Transverse colon (tissue), 4 donors: ENCODE data around the genes MBOAT2 and YWHAQ.

- PRO-cap: no peak
- RAMPAGE, long total RNA, 4 experiments: no peak in any of the 4 experiments
These were observed 204.2 kb upstream of the ID2 start for GRCh38 chr2:8477279-8478450.

GRCh38 chr2:8487639-8488900, 193.8 kb upstream of the ID2 start:
- PRO-cap: unidirectional peak, minus-strand start at chr2:8488272
- RAMPAGE, long total RNA, 4 experiments: no peak in any of the 4 experiments

DNA sequence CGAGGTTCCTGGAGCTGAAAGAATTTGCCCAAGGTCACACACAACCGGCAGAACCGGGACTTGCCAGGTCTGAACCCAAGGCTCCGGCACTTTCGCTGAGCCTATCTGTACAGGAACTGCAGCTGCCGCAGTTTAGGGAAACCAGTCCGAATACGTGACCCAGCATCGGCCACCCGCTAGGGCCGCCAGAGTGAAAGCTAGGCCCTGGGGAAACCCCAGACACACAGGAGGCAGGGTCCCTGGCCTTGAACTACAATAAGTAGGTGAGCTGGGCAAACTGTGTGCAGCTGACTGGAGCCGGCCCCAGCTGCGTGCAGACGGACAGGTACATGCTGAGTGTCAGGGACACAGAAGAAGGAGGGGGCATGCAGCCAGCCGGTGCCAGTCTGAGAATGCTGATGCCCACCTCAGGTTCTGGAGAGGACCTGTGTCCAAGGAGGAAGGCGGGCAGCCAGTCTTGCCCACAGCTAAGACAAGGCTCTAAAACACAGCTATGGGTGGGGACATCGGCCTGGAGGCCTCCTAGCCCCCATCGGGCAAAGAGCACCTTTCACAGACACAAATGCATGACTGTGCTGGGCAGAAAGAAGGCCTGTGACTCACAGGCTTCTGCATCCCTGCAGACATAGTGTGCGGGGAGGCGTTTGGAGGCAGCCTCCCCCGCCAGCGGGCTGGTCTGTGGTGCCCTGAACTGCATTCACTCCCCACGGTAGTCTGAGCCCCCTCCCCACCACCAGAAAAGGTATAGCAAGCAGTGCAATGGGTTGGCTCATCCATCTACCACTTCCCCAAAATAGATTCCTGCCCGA, 107.4 kb upstream of the ID2 start:
- PRO-cap: no peak
- RAMPAGE, long total RNA, 4 experiments: no peak in any of the 4 experiments

- PRO-cap: no peak
- RAMPAGE, long total RNA, 4 experiments: no peak in any of the 4 experiments
These were observed 56.3 kb upstream of the ID2 start for GRCh38 chr2:8625540-8626038.

DNA sequence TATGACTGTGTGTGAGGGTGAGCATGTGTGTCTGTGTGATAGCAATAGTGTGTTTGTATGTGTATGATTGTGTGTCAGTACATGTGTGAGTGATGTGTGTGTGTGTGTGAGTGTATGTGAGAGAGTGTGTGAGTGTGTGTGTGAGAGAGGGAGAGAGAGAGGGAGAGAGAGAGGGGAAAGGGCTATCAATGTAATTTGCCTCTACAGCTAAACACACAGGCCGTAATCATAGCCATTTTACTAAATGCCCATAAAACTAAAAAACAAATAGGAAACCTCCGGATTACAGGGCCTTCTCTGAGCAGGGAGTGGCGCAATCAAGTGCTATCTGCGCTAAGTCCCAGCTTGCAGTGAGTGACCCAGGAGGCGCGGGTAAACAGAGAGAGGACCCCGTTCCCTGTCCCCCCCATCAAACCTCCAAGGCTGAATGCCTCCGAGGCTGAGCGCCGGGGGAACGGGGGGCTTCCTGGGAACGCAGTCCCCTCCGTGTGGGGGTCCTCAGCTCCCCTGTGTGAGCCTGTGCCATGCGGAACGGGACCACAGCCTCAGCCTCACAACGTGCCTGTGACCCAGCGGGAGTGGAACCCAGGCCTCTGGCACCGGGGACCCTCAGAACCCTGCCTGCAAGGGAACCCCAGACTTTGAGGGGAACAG, 54.8 kb upstream of the ID2 start:
- PRO-cap: unidirectional peak, plus-strand start at position 281 of the sequence; unidirectional peak, plus-strand start at position 350 of the sequence
- RAMPAGE, long total RNA, 4 experiments: no peak in any of the 4 experiments

- PRO-cap: no peak
- RAMPAGE, long total RNA, 4 experiments: no peak in any of the 4 experiments
These were observed 5.9 kb upstream of the ID2 start for GRCh38 chr2:8675953-8676433.

DNA sequence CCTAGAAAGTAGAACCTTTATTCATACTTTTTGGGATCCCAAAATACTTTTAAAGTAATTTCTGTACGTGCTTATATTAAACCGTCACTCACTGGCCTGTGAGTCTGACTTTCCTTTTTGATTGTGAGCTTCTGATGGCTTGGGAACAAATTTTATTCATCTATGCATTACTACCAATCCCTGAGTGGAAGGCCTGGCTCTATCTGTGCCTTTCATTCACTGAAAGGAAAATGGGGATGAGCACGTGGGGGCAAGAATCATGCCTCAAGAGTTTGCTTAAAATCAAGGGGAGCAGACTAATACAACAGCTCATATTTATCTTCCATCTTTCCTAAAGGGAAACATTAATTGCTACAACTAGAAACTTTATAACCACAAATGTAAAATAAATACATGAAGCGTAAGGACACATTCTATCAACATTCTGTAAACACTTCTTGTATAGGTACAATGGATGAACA, 28.2 kb downstream of the MBOAT2 start:
- PRO-cap: no peak
- RAMPAGE, long total RNA, 4 experiments: start-site peak on the minus strand in 2 of 4 experiments, centred at positions 135 to 257 of the sequence, 5 to 14 reads per replicate

GRCh38 chr2:9003359-9003514, 247 bp downstream of the MBOAT2 start:
- PRO-cap: no peak
- RAMPAGE, long total RNA, 4 experiments: no peak in any of the 4 experiments

- PRO-cap: bidirectional peak, plus-strand start at chr2:9004094, minus-strand start at chr2:9003684
- RAMPAGE, long total RNA, 4 experiments: start-site peak on the minus strand in 2 of 4 experiments, at chr2:9003658-9003668 at its widest, 24 to 79 reads per replicate
These were observed at the start of gene MBOAT2 for GRCh38 chr2:9003515-9004249. Gene MBOAT2, minus strand, starts transcription at chr2:9003684.

DNA sequence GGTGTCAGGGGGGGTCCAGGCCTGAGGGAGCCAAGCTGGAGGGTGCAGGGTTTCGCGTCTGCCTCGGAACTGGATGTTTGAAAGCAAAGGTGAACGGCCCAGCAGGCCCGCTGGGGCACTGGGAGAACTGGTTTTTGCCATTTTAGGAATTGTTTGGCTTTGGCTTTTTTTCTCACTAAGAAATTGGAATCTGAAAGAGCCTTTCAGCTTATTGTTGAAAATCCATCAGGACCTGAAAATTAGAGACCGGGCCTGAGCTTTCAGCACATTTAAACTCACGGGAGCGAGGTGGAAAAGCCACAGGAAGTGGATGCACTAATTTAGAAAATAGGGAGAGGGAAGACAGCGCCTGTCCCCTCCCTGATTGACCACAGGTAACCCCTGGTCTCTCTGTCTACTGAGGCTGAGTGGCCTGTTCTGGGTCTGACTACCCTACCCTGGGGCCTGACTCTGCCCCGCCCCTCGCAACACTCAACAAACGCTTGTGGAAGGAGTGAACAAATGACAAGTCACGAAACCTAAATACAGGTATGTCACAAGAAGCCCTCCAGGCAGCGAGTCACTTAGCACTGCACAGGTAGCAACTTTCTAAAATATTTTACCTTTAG, 100.3 kb upstream of the MBOAT2 start:
- PRO-cap: no peak
- RAMPAGE, long total RNA, 4 experiments: no peak in any of the 4 experiments

GRCh38 chr2:9107202-9108078, 99.2 kb upstream of the ASAP2 start:
- PRO-cap: unidirectional peak, plus-strand start at chr2:9107550
- RAMPAGE, long total RNA, 4 experiments: no peak in any of the 4 experiments

DNA sequence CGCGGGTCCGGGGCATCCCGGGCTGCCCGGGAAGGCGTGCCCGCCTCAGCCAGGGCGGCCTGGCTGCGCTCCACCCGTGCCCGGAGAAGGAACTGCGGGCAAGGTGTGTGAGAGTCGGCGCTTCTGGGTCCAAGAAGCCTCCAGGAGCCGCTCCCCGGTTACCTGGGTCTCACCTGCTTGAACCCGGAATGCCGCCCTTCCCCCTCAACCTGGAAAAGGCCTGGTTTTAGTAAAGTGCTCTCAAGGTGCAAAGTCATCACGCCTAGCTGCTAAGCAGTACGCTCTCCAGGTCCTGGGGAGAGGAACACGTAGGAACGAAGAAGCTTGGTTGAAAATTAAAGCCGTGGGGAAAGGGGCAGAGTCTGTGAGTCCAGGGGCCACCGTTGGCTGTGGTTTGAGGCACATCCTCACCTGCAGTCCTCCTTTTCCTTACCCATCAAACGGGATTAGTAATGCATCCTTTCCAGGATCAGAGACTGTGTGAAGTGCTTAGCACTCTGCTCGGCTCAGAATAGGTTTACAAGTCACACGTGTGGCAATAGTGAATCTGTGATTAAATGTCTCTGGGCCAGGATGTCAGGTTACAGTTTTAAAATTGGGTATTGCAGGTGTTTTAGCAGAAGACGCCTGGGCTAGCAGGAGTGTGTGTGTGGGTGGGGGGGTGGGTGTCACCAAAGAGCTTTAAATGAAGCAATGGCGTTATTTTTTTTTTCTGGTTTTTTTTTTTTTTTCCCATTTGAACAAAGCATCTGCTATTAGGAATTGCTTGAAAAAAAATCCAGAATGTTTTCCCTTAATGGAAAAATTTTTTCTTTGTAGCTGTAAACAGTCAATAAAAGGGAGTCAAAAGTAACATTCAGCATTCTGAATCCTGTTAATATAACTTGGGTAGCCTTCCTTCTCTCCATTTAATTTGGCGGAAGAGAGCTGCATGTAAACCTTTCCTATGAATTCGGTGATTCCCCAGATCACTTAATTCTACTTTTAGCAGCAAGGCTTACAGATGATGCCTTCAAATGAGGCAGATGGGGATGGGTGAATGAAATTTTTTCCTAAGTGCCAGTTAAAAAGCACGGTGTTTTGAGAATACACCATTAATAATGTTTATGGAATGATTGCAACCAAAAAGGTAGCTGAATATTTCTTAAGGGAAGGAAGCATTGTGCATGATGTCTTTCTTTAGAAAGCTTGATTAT, 1.5 kb downstream of the ASAP2 start:
- PRO-cap: bidirectional peak, plus-strand start at position 91 of the sequence, minus-strand start at position 94 of the sequence; bidirectional peak, plus-strand start at position 470 of the sequence, minus-strand start at position 513 of the sequence
- RAMPAGE, long total RNA, 4 experiments: no peak in any of the 4 experiments

- PRO-cap: no peak
- RAMPAGE, long total RNA, 4 experiments: start-site peak on the plus strand in 1 of 4 experiments, at chr2:9210226-9210357 at its widest, 5 reads per replicate
These were observed 3.4 kb downstream of the ASAP2 start for GRCh38 chr2:9209914-9210517.

- PRO-cap: bidirectional peak, plus-strand start at chr2:9213189, minus-strand start at chr2:9212922
- RAMPAGE, long total RNA, 4 experiments: start-site peak on the plus strand in 2 of 4 experiments, at chr2:9212869-9213331 at its widest, 18 to 22 reads per replicate
These were observed 6.2 kb downstream of the ASAP2 start for GRCh38 chr2:9212656-9213387.

GRCh38 chr2:9226984-9227978, 20.7 kb downstream of the ASAP2 start:
- PRO-cap: no peak
- RAMPAGE, long total RNA, 4 experiments: start-site peak on the plus strand in 1 of 4 experiments, at chr2:9227239-9227858 at its widest, 8 reads per replicate

DNA sequence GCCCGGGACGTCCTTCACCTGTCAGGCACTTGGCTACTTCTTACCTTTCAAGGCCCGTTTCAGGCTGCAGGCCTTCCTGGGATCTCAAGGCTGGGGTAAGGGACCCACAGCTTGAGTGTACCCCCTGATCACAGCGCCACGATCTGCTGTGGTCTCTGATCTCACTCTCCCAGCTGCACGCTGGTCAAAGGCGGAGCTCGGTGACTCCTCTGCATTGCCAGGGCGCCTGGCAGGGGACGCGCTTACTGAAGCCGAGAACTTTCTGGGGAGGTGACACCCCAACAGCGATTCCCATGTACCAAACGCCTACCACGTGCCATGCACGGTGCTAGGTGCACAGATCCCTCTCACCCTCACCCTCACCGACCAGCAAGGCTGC, 904 bp downstream of the ITGB1BP1 start:
- PRO-cap: no peak
- RAMPAGE, long total RNA, 4 experiments: start-site peak on the minus strand in 1 of 4 experiments, centred at position 167 of the sequence, 7 reads per replicate

GRCh38 chr2:9491496-9491859, 17.1 kb downstream of the IAH1 start:
- PRO-cap: no peak
- RAMPAGE, long total RNA, 4 experiments: no peak in any of the 4 experiments

GRCh38 chr2:9523734-9524191, 31.9 kb downstream of the ADAM17 start:
- PRO-cap: no peak
- RAMPAGE, long total RNA, 4 experiments: start-site peak on the minus strand in 2 of 4 experiments, at chr2:9524053-9524170 at its widest, 18 reads per replicate

DNA sequence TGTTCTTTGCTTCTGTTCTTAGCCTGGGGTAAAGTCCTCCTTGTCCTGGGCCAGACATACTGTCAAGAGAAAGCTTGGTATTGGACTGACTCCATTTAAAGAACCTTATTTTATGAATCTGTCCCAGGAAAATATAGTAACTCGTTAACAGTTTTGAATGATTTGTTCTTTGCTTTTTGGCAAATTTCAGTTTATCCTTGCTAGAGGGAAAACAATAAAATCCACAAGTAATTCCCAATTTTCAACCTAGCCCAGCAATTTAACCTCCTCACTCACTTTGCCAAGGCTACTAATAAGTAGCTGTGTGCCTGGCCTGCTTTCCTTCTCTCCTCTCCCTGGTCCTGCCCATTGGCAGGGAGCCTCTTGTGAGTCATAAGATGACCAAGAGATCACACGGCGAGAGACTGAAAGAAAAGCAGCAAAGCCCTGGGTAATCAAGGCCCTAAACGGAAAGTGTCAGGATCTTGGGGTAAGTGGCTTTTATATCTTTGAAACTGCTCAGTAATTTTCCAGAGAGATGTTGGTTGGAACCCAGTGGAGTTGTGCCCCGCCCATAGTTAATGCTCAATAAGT, 9.7 kb upstream of the ADAM17 start:
- PRO-cap: no peak
- RAMPAGE, long total RNA, 4 experiments: no peak in any of the 4 experiments

- PRO-cap: bidirectional peak, plus-strand start at chr2:9630163, minus-strand start at chr2:9630108; bidirectional peak, plus-strand start at chr2:9630566, minus-strand start at chr2:9630616; bidirectional peak, plus-strand start at chr2:9631343, minus-strand start at chr2:9630972
- RAMPAGE, long total RNA, 4 experiments: start-site peak on the minus strand in 4 of 4 experiments, at chr2:9630426-9631041 at its widest, 92 to 1,321 reads per replicate
These were observed at the start of gene YWHAQ for GRCh38 chr2:9630030-9631126. Gene YWHAQ, minus strand, starts transcription at chr2:9630997.